Measurements from ENCODE around the genes HCFC1, UBL4A, CTAG1A, FUNDC2 and H2AB2.

DNA sequence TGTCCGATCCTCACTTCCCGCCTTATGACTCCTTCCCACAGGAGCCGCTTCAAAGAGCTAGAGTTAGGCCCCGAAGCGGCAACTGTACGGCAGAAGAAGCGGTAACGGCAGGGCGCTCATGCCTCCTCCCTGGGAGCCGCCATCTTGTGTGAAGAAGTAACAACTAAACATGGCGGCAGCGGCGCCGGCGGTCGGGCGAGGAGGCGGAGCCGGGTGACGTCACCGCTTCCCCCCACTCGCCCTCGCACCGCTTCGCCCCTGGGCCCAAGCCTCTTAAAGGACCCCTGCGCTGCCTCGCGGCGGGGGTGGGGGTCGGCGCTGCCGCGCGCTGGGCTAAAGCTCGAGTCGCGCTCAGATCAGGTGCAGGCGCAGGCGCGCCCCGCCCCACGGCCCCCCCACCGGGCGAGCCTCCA, at the start of gene HCFC1:
HCFC1 (minus strand) TSS at position 150 of the 413 bp plus-strand sequence.
- RAMPAGE, long total RNA = start-site peak on the minus strand centred at position 155 of the sequence, 13 bp wide, 303 and 369 reads in 2 replicates
- RRBS = 3% methylated on average over 2 of the region's 44 CpGs

DNA sequence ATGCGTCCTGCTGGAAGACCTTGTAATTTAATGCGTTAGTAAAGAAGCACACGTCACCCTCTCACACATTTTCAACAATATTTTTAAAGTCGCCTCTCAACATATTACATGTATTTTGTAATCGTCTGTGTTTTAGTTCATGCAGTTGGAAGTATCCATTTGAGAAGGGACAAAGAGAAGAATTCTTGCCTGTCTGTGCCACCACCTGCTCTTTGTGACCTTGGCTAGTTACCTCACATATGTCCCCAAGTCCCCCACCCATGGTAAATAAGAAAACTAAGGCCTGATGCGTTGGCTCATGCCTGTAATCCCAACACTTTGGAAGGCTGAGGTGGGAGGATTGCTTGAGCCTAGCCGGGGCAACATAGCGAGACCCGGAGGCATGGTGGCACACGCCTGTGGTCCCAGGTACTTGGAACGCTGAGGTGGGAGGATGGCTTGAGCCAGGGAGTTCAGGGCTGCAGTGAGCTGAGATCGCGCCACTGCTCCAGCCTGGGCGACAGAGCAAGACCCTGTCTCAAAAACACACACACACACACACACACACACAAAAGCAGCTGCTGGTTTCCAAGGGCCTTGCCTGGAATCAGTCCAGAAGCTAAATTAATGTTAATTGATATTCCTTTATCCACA, 724 bp downstream of the TMEM187 start:
- RAMPAGE, long total RNA = no peak
- RRBS = no CpG with 5 or more reads among the region's 14 CpGs

- RAMPAGE, long total RNA = no peak
- RRBS = no CpG with 5 or more reads among the region's 5 CpGs
Observed at GRCh38 chrX:154334094-154334405, 38.5 kb downstream of the TKTL1 start.

DNA sequence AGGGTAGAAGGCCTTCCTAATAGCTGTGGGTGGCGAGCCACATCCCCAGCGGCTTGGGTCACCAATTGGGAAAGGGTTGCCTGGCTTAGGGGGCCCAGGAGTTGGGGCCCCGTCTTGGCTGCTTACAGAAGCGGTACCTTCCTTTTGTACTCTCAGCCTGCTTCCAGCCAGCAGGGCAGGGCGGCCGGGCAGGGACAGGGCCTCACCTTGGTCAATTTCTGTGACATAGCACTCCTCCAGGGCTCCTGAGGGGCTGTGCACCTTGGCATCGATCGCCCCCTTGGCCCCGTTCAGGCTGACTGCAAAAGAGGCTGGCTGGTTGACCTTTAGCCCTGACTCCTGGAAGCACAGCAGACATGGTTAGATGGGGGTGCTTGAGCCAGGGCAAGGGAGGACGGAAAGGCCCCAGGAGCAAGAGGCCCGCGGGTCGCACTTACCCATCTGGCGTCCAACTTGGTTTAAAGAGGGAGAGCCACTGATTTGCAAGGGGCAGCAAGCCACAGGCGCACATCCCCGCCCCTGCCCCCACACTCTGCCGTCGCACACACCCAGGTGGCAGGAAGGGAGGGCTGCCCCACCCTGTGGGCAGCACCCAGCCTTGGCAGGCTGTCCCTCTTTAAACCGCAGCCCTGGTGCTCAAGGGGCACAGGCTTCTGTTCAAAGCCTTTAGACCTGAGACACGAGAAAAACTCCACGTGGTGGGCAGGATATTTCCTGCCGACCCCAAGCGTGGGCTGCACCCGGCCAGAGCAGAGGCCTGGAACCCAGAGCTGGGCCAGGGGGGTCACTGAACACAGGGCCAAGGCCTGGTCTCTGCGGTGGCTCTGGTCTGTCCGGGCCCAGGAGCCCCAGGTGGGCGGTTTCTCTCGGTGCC, 23.5 kb downstream of the FLNA start:
- RAMPAGE, long total RNA = no peak
- RRBS = 72% methylated on average over 3 of the region's 28 CpGs

DNA sequence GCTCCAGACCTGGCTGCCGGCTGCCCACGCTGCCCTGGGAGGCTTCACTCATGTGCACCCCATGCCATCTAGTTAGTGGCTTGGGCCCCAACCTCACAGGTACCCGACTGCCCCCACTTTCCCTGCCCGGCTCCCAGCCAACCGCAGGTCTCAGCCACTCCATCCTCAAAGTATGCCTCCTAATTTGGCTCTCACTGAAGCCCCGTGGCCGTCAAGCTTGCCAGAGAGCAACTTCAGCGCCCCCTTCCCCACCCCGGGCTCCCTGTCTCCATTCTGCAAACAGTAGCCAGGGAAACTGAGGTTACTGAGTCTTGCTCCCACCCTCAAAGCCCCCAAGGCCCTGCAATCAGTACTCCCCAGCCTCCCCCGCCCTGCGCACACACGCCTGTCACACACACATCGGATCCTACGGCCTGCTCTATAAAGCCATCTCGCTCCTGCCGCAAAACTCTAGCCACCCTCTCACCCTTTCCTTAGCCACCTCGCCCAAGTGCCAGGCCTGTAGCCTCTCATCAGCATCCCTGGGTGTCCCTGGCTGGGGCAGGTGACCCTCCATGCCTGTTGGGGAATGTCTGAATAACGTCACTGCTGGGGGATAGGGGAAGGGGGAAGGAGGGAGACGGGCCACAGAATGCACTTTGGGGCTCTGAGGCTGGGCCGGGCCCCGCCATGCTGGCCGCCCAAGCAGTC, 18.2 kb downstream of the FLNA start:
- RAMPAGE, long total RNA = no peak
- RRBS = no CpG with 5 or more reads among the region's 22 CpGs

DNA sequence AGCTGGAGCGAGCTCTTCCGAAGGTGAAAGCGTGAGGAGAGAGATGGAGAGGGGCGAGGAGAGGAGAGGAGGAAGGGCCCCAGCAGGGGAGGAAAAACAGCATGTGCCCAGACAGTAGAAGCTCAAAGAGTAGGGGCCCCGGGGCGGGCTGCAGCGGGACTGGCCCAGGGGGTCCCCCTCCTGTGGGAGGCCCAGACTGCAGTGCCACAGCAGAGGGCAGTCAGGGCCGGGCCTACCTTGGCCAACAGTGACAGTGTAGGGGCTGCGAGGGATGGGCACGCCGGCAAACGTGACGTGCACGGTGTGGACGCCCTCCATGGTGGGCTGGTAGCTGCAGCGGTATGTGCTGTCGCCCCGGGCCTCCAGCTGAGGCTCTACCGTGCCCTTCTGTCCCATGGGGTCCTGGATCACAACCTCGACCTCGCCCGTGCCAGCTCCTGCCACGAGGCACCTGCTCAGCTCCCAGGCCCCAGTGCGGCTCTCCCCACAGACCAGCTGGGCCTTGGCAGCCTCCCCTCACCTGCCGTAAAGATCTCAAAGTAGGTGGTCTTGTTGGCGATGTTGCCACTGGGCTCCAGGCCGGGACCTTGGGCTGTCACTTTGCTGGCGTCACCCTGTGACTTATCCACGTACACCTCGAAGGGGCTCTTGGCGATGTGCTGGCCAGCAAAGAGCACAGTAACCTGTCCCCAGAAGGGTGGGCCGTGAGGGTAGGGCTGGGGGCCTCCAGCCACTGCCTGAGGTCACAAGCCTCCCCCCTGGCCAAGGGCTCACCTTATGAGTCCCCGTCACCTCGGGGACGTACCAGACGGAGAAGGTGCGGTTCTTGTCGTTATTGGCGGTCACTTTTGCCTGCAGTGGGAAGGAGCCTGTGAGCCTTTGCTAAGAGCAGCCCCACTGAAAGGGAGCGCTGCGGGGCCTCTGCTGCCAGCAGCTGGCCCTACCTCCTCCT, 8.4 kb downstream of the FLNA start:
- RAMPAGE, long total RNA = no peak
- RRBS = 84% methylated on average over 14 of the region's 41 CpGs

DNA sequence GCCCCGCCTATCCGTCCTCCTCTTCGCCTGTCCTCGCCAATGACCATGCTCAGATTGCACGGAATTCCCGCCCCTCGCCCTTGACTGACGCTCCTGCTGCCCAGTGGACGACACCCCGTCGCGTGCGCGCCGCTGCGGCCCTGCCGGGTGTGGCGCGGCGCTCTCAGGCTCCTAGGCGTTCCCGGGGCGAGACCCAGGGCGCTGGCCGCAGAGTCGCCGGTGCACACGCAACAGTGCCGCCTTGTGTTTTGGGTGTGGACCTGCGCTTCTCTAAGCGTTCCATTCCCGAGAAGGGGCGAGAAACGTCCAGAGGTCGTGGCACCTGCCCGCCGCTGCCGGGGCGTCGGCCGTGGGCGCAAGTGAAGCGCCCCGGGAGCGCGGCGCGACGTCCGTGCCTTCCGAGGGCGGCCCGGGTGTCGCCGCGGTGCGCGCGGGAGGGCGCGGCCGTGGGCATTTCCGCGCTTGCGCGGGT, 8.1 kb upstream of the RPL10 start:
- RAMPAGE, long total RNA = no peak
- RRBS = no CpG with 5 or more reads among the region's 66 CpGs

DNA sequence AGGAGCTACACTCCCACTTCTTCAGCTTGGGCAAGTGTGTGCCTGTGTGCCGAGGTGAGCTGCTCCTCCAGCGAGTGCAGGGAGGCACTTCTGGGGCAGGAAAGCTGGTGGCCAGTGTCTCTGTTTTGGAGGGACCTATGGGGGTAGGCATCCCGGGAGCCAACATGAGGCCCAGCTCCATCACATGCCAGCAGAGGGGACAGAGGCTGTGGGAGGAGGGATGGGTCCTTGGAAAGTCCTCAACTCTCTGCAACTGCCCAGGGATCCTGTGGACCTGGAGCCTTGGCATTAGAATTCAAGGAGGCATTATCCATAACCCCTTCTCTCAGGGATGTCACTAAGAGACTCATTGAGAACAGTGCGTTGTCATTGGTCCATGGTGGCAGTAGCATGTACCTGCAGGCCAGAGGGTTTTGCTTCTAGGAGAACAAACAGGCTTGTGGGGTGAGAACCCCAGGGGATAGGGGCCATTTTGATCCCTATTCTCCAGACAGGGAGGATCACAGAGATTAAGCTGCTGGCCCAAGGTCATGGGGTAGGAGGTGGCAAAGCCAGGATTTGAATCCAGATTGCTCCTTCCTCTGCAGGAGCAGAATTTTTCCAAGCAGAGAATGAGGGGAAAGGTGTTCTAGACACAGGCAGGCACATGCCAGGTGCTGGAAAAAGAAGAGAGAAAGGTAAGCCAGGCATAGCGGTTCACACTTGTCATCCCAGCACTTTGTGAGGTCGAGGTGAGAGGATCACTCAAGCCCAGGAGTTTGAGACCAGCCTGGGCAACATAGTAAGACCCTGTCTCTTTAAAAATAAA, 2.4 kb downstream of the TAFAZZIN start:
- RAMPAGE, long total RNA = no peak
- RRBS = no CpG with 5 or more reads among the region's 6 CpGs

- RAMPAGE, long total RNA = no peak
- RRBS = 9% methylated on average over 35 of the region's 105 CpGs
Observed at GRCh38 chrX:154486320-154487309, at the start of gene UBL4A. Gene UBL4A, minus strand, starts transcription at chrX:154486615.

DNA sequence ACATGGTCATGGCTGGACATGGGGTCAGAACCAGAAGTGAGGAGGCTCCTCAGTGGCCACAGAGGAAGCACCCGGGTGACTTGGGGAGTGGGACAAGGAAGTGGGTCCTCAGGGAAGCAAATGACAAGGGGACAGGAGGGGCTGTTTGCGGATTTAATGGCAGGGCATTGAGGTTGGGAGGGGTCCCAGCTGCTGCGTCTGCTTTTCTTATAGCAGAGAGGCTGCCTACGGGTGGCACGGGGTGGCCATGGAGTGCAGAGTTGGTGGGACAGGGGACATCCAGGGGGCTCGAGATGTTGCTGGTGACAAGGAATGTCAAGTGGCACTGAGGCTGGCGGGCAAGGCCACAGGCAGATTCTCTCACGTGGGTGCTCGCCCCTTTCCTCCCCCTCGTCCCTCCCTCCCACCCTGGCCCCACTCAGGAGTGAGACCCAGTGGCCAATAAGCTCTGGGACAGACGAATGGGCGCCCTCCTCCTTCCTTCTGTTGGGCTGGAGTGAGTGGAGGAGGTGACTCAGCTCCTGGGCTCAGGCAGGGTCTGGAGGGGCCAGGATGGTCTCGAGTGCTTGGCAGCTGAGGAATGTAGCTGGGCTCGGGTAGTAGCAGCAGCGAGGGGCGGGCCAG, 15.3 kb downstream of the G6PD start:
- RAMPAGE, long total RNA = no peak
- RRBS = no CpG with 5 or more reads among the region's 16 CpGs

DNA sequence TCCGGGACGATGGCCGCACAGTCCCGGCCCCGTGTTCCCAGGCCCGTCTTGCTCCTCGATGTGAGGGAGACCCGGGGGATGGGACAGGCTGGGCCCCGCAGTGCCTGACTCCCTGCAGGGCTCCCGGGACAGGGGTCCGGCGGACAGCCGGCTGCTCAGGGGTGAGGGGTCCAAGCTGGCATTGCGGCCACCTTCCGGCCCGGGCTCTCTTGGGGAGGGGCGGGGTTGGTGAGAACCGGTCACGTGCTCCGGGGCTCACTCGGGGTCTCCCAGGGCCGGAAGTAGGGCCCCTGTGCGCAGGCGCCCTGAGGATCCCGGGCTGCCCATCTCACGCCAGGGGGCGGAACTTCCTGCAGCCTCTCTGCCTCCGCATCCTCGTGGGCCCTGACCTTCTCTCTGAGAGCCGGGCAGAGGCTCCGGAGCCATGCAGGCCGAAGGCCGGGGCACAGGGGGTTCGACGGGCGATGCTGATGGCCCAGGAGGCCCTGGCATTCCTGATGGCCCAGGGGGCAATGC, at the start of gene CTAG1A:
CTAG1A (plus strand) TSS at position 351 of the 516 bp plus-strand sequence.
- RAMPAGE, long total RNA = no peak
- RRBS = no CpG with 5 or more reads among the region's 36 CpGs

GRCh38 chrX:154713055-154713293, 37.9 kb downstream of the GAB3 start:
- RAMPAGE, long total RNA = no peak
- RRBS = no CpG with 5 or more reads among the region's 2 CpGs

DNA sequence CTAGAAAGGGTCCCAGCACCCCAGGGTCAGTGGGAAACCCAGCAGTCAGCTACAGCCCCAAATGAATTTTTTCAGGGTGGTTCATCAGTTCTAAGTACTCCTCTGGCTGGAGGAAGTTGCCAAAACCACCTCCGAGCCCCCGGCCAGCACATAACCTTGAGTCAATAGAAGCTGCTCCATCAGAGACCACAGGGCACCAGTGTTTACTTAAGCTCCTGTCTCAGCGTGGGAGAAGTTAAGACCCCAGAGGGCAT, 18.3 kb downstream of the GAB3 start:
- RAMPAGE, long total RNA = no peak
- RRBS = no CpG with 5 or more reads among the region's 3 CpGs

DNA sequence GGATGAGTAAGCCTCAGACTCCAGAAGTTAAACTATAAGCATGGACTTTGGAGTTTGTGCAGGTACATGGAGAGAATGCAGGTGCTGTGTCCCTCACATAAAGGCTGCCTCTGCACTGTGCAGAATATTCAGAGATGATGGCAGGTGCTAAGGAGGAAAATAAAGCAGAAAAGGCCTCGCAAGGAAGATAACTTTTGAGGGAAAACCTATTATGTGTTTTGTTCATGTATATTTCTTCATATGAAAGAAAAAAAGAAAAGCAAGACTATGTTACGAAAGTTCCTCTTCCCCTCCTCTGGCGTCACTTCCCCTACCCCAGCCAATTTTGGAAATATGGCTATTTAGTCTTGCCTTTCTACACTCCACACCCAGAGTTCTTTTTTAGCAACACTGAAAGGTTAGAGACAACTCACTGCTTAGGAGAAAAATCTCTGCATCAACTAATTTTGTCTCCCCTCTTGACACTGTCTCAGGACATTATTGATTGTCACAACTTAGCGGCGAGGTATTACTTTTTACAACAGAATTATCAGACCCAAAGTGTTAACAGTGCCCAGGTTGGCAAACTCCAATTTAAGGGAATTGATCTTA, 4.5 kb downstream of the MPP1 start:
- RAMPAGE, long total RNA = no peak
- RRBS = no CpG with 5 or more reads among the region's 5 CpGs

- RAMPAGE, long total RNA = no peak
- RRBS = no CpG with 5 or more reads among the region's 17 CpGs
Observed at GRCh38 chrX:154980617-154981494, 41.7 kb downstream of the F8 start.

DNA sequence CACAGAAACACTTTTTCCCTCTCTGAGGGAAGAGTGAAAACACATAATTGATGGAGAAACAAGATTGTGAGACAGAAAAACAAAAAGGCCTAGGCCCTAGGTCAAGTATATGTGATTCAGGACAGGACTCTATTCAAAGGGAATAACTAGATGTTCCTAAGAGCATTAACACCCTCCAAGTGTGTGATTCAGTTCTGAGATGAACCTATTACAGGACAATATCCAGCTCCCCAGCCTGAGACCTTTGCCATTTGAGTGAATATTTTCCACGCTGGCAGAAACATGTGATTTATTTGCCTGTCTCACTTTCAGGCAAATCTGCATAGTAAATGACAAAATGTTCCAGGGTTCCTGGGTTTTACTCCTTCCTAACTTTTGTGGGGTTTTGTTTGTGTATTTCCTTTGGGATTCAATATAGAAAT, 12.7 kb downstream of the F8 start:
- RAMPAGE, long total RNA = no peak
- RRBS = no CpG with 5 or more reads among the region's 1 CpG

- RAMPAGE, long total RNA = start-site peak on the plus strand at chrX:155026816-155027053, 377 and 460 reads in 2 replicates
- RRBS = 14% methylated on average over 27 of the region's 89 CpGs
Observed at GRCh38 chrX:155026750-155027707, at the start of gene FUNDC2. Gene FUNDC2, plus strand, starts transcription at chrX:155026844.

DNA sequence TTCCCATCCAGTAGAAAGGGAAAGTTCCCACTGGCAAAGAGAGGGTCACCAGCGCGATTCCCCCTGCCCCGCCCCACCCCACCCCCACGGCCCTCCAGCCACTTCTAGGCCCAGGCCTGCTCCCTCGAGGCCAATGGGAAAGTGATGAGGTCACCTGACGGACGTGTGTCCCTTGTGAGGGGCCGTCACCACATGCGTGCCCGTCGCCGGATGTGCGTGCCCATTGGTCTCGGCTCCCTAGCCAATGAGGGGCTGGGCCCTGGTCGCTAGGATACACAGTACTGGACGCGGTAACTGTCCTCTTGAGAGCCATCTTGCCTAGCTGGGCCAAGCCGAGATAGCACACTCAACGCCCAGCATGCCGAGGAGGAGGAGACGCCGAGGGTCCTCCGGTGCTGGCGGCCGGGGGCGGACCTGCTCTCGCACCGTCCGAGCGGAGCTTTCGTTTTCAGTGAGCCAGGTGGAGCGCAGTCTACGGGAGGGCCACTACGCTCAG, at the start of gene H2AB2:
H2AB2 (plus strand) TSS at position 281 of the 496 bp plus-strand sequence.
- RAMPAGE, long total RNA = no peak
- RRBS = no CpG with 5 or more reads among the region's 34 CpGs